Mesenchymal stem cell of adipose (primary cell): Measurements from ENCODE around the gene ARL6IP5.

GRCh38 chr3:67875312-67875669, 128.8 kb upstream of the TAFA1 start:
- CAGE, long polyA plus RNA = no peak

DNA sequence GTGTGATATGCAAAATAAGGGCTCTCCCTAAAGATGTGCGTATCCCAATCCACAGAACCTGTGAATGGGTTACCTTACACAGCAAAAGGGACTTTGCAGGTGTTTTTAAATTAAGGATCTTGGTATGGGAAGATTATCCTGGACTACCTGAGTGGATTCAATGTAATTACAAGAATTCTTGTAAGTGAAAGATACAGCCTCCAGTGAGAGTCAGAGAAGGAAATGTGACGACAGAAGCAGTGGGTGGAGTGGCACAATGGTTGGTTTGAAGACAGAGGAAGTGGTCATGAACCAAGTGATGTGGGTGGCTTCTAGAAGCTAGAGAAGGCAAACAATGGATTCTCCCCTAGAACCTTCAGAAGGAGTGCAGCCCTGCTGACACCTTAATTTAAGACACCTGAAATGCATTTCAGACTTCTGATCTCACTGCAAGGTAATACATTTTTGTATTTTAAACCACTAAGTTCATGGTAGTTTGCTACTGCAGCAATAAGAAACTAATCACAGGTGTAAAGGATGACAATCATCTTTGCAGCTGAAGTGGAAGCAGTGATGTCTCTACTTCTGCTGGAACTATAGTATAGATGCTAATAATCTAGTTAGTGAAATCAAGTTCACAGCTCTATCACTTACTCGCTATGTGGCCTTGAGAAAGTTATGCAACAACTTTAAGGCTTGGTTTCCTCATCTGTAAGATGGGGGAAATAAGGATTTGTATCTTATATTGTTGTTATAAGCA, 53.7 kb downstream of the TAFA1 start:
- CAGE, long polyA plus RNA = no peak

GRCh38 chr3:68081575-68082008, 77.5 kb downstream of the TAFA1 start:
- CAGE, long polyA plus RNA = no peak

- CAGE, long polyA plus RNA = no peak
Observed at GRCh38 chr3:69048349-69048638, 3.8 kb downstream of the TMF1 start.

DNA sequence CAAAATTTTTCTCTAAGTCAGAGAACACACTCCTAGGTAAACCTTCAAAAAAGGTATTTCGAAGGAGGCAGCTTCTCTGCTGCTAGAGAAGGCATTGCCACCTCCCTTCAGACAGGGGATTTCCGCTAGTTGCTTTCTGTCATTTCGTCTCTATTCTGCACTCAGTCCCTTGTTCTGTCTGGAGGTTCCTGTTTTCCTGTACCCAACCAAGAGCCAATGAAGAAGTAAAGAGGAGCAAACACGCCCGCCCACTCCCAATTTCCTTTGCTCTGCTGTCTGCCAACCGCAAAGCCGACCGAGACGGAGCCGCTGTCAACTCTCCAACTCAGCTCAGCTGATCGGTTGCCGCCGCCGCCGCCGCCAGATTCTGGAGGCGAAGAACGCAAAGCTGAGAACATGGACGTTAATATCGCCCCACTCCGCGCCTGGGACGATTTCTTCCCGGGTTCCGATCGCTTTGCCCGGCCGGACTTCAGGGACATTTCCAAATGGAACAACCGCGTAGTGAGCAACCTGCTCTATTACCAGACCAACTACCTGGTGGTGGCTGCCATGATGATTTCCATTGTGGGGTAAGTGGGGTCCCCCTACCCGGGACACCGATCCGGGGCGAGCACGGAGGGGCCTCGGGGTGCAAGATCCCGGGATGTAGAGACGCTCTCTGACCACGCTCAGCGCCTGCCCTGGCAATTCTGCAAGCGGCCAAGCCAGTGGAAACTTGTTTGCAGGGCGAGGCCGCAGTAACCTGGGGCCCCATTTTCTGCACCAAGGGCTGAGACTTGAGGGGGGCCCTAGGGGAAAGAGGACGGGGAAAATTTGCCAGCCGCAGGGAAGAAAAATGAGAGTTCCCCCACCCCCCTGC, at the start of gene ARL6IP5:
Gene ARL6IP5 (plus strand): TSS at position 286 of the 862 bp plus-strand sequence.
- CAGE, long polyA plus RNA = no peak

- CAGE, long polyA plus RNA = no peak
Observed at GRCh38 chr3:69198292-69198707, 75.9 kb upstream of the LMOD3 start.

GRCh38 chr3:69199280-69199817, 77.0 kb upstream of the LMOD3 start:
- CAGE, long polyA plus RNA = no peak

- CAGE, long polyA plus RNA = no peak
Observed at GRCh38 chr3:69306477-69307330, 79.2 kb downstream of the FRMD4B start.

DNA sequence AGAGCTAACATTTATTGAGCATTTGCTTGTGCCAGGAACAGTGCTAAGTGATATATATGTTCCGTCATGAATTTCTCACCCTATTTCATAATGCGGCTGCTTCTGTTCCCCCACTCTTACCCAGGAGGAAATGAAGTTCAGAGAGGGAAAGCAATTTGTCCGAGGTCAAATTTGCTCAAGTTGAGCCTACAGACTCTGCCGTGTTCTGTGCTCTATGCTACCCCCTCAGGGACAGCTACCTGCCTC, 5.5 kb downstream of the FRMD4B start:
- CAGE, long polyA plus RNA = no peak

DNA sequence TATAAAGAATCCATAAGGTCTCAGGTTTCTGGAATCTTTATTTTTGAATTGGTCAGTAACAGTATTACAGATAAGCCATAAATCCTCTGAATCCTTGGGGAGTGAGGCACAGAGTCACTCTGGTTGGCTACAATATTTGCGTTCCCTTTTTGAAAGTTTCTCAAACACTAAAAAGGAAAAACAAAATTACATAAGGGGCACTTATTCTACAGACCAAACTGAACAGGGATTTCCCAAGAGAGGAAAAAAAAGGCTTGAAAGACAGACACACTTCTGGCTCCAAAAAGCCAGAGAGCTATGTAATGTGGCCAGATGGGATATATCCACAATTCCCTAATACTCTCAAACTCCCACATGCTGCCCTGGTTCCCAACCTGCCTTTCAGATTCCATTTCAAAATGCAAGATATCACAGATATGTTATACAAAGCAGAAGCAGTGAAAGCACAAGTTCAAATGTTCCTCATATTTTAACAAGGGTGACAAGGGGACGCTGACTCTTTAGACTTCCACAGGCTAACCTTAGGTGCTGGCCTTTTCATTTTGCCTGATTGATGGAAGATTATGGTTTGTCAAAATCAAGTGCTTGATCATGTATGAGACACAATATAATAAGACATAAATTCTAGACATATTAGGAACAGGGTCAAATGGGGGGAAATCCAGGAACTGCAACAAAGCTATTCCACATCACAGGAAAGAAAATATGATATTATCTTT, 1.5 kb downstream of the FRMD4B start:
- CAGE, long polyA plus RNA = no peak

- CAGE, long polyA plus RNA = no peak
Observed at GRCh38 chr3:69540927-69541579, 155.2 kb upstream of the FRMD4B start.

- CAGE, long polyA plus RNA = no peak
Observed at GRCh38 chr3:69542052-69543324, 156.6 kb upstream of the FRMD4B start.

- CAGE, long polyA plus RNA = no peak
Observed at GRCh38 chr3:69762439-69762969, 23.2 kb downstream of the MITF start.

DNA sequence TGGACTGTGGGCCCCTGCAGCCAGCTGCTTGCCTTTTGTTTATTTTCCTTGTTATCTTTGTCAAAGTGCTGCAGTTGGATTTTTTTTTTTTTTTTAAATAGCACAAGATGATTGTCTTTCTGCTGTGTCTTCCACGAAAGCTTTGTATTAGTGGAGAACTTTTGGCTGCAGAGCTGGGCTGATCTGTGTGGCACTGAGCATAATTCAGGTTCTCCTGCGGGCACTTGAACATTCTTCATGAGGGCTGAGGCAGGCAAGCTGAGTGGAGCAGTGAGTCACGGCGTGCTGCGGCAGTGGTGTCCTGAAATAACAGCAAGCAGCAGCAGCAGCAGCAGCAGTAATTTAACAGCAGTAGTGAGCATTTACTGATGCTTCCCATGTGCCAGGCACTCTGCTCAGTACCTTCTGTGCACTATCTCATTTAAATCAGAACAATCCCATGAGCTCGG, 45.7 kb downstream of the MITF start:
- CAGE, long polyA plus RNA = no peak

DNA sequence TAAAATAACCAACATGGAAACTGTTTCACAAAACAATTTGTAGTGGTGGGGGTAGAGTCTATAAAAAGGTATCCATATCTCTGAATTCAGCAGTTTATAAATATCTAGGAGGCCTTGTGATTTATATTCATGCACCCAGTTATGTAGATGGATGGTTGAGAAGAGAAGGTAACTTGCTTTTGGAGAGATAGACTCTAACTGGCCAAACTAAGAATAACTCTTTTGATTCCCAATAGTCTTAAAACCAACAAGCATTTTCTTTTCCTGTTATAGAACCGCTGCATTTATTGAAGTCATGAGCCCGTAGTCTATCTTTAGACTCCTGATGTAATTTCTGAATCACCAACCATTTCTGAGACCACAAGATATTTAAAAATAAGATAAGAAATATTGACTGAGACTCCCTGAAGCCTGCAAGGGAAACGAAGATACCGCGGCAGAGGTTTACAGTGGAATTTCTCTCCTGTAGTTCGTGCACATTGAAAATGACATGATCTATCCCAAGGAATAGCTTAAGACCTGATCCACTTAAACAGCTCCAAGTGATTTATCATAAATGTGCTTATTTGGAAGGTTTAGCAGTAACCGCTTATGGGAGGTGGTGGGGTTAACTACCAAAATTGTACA, 244.4 kb downstream of the MDFIC2 start:
- CAGE, long polyA plus RNA = no peak

GRCh38 chr3:71064656-71065466, 518.7 kb downstream of the FOXP1 start:
- CAGE, long polyA plus RNA = no peak

- CAGE, long polyA plus RNA = no peak
Observed at GRCh38 chr3:71128822-71129457, 454.6 kb downstream of the FOXP1 start.

GRCh38 chr3:71230165-71230661, 353.3 kb downstream of the FOXP1 start:
- CAGE, long polyA plus RNA = no peak

GRCh38 chr3:71244009-71244647, 339.4 kb downstream of the FOXP1 start:
- CAGE, long polyA plus RNA = no peak

DNA sequence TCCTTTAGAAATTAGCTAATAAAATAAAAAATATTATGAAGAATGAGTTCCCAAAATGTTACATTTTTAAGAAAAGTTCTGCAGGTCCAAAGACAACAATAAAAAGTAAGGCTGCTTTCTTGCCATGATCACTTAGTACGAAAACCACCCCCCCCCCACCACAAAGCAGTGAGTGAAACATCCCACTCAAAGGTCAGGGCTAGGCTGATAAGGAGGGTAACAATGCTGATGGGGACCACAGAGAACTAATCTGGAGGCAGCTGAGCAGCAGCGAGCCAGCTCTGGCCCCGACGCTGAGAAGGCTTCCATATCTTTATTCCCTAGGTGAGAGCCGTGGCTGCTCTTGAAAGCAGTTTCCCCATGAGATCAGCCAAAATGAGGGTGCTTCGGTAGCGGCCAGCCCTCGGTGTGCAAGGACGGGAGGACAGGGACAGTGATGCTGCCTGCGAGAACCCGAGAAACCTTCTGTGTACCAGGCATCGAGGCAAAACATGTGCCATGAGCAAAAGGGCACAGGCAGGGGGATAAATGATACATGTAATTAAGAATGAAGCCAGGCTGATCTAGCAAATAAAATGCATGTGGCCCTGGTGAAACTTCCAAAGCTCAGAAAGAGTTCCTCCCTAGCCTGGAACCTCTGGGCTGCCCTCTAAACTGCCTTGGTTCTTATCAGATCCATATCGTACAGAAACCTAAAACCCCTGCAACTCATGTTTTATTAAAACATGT, 337.5 kb downstream of the FOXP1 start:
- CAGE, long polyA plus RNA = no peak